NALM6 (cell line): ENCODE measurements around a stretch of chr1.

GRCh38 chr1:111967966-111968375, 21.5 kb downstream of the KCND3 start:
- PRO-cap: no peak

GRCh38 chr1:112063874-112064190, 74.4 kb upstream of the KCND3 start:
- PRO-cap: no peak

DNA sequence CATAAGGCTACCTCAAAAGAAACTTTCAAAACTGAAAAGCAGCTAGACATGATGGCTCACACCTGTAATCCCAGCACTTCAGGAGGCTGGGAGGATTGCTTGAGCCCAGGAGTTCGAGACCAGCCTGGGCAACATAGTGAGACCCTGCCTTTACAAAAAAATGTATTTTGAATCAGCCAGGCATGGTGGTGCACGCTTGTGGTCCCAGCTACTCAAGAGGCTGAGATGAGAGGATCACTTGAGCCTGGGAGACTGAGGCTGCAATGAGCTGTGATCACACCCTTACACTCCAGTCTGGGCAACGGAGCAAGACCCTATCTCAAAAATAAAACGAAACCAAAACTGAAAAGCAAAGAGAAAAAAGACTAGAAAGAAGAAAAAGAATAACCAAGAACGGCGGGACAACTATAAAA, 15.5 kb upstream of the WNT2B start:
- PRO-cap: no peak

GRCh38 chr1:112507839-112508459, 816 bp upstream of the WNT2B start:
- PRO-cap: unidirectional peak, plus-strand start at chr1:112508055

DNA sequence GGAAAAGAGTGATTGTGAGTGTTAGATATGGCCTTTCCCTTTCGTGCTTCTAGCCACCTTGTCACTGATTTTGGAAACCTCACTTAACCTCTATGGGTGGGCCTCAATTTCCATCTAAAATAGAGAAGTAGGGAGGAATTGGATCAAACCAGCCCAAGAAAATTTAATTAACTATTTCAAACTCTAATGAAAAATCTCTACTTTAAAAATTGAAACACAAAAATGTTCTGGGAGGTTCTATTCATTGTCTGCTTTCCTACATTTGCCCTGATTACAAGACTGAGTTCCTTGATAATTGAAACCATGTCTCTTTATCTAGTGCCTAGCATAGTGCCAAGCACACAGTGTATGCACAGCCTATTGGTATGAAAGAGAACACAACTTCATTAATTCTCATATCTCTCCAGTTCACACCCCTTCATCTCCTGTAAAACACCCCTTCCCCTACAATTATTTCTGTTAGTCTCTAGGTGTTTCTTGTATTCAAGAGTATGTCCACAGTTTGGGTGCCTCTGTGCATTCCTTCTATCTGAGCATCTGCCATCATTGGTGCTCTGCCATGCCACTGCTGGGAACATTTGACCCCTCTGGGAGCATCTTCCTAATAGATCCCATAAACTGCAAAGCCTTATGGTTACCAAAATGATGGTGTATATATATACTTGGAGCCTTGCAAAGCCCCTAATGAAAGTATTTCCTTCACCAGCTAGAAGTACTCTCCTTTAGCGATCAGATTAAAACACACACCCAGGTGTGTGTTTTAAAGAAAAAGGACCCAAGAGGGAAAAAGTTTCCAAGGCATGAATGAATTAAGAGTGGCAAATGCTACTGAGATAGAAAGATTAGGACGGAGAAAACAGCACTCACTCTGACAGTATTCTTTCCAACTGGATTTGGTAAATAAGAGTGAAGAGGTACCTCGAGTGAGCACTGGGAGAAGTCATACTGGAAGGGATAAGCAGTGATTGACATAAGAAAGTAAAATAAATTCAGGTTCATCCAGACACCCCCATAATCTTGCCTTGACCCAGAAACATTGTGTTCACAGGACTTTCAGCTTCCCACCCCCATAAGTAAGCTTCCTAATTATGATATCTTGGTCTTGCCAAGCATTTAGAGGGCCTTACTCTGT, 5.4 kb downstream of the CAPZA1 start:
- PRO-cap: no peak

GRCh38 chr1:112673521-112674077, 860 bp upstream of the MOV10 start:
- PRO-cap: no peak

- PRO-cap: no peak
These were observed 1.7 kb downstream of the MOV10 start for GRCh38 chr1:112676196-112676575.

DNA sequence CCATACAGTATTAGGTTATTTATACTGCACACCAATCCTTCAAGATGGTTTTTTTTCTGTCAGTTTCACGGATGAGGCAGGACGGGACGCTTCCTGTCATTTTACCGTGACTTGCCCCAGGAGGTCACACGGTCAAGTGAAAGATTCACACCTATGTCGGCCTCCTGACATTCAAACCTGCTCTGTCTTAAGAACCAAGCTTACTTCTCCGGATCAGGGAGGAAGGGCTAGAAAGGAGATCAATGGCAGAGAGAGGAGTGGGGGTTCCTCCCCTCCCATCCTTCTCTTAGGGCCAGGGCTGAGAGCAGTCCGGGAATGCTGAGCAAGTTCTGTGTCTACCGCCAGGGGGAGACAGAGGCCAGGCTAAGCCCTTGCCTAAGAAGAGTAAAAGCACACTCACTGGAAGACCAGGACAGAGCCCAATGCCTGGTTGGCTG, 992 bp upstream of the PPM1J start:
- PRO-cap: no peak

DNA sequence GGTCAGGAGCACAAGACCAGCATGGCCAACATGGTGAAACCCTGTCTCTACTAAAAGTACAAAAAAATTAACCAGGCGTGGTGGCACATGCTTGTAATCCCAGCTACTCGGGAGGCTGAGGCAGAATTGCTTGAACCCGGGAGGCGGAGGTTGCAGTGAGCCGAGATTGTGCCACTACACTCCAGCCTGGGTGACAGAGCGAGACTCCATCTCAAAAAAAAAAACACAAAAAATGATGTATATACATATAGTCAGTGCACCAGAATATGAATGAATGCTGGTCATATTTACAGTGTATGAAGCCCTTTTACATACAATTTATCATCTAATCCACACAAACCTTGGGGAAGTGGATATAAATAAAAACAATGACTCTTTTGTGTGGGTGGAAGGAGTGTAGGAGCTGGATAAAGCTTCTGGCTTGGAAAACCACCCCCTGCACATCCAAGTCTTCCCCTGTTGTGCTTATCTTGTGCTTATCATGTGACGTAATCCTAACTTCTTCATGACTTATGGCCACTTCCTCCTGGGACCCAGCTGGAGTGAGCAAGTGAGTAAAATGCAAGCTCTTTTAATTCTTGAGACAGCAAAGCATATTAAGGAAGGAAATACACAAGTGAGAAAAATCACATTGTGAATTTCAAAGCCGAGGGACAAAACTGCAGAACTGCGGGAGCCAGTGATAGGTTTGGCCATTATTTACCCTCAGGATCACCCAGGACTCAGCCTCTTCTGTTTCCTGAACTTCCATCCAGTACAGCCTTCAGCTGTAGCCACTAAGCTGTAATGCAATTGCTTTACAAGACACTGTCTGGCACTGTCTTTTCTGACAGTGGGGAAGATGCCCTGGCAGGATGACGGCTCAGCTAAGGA, 100.3 kb downstream of the TAFA3 start:
- PRO-cap: no peak

DNA sequence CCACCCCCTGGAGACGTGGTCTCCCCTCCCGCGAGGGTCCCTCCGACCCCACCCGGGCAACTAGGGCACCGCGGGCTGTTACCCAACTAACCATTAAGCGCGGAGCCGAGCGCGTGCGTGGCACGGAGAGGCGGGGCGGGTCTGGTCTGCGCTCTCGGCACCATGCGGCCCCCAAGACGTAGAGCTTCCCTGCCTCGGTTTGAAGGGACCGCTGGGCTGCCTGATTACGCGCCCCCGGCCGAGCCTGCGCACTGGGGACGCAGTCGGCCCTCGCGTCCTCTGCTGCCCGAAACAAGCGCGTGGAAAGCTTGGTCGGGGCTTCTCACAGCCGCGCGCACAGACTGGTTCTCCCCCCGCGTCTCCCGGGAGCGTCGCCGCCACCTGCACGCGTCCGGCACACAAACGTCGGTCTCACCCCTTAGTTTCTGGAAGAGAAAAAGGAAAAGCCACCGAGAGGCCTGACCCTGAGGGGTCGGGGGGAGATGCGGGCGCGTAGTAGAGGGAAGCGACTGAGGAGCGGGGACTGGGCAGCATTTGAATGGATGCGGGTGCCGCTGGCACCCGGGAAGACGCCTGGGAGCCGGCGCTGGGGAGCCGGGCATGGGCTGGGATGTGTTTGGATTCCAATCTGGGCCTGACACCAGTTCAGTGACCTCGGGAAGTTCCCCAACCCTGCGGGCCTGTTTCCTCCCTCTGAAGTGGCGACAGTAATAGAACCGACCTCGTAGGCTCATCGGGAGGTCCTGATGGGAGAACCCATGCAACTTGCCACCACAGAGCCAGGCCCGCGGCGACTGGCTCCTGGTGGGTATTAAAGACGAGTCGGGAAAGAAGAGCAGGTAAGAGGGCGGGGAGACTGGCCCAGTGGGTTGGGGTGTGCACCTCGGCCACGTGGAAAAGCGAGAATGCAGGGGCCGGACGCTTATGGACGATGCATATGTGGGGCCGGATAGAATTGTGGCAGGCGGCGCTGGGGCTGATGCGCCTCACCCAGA, 106.1 kb downstream of the SLC16A1 start:
- PRO-cap: no peak

GRCh38 chr1:112881752-112882140, 74.2 kb downstream of the SLC16A1 start:
- PRO-cap: no peak

- PRO-cap: no peak
These were observed 43.0 kb upstream of the SLC16A1 start for GRCh38 chr1:112998826-112999491.

- PRO-cap: bidirectional peak, plus-strand start at chr1:113072843, minus-strand start at chr1:113072700
These were observed 448 bp upstream of the LRIG2 start for GRCh38 chr1:113072563-113072936.

DNA sequence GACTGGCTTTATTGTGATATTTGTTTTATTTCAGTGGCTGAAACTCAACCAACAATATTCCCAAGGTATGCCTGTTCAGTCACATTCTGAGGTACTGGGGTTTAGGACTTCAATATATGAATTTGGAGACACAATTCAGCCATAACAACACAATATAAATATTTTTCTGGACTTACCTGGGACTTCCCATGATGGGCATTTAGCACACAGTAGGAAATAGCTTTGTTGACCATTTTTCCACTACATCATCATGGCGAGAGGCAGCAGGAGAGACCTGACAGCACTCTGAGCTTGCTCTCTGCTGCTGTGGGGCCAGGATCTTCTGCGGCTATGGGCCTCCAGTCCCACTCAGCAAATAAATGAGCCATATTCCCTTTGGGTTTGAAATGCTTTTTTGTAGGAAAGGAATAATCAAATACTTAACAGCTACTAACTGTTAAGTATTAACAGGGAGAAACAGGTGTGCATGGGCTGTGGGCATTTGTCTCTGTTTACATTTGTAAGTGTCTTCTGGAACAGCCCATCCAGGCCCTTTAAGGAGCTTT, 133.0 kb downstream of the LRIG2 start:
- PRO-cap: no peak

GRCh38 chr1:113444319-113445247, 54.3 kb downstream of the MAGI3 start:
- PRO-cap: no peak

DNA sequence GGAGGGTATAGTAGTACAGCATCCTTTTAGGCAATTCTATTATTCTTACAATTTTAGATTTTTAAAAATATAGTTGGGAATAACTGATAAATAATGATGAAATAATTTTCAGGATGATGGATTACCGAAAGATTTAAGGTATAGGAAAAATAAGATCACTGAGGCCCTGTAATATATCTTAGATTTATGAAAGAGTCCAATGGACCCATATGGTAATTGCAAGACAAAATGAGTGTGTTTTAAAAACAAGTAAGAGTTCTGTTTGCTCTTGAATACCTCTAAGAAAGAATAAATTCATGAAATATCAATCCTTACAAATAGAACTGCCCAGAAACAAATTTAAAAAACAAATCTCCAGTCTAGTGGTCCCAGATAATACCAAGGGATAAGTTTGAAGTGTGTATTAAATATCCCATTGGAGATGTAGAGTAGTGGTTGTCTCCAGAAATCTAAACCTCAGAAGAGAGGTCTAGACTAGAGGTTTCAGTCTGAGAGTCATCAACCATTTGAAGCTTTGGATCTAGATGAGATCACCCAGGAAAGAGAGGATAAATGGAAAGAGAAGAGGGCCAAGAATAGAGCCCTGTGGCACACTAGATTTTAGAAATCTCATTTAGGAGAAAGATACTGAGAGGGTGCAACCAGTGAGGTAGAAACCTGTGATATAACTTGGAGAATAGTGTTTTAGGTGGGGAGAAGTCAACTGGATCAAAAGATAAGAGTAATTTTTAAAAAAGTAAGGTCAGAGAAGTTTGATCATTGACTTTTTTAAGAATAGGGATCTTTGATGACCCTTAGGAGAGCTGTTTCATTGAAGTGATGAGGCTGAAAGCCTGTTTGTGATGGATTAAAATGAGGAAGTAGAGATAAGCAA, 72.7 kb downstream of the MAGI3 start:
- PRO-cap: no peak

GRCh38 chr1:113719426-113719971, 39.8 kb downstream of the PHTF1 start:
- PRO-cap: no peak

DNA sequence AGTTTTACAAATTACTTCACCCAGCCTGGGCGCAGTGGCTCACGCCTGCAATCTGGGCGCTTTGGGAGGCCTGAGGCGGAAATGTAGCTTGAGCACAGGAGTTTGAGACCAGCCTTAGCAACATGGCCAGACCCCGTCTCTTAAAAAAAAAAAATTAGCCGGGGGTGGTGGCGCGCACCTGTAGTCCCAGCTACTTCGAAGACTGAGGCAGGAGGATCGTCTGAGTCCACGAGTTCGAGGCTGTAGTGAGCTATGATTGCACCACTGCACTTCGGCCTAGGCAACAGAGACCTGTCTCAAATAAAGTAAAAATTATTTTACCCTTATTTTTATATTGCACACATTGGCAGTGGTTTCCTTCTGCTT, 1.2 kb upstream of the PHTF1 start:
- PRO-cap: no peak

- PRO-cap: no peak
These were observed 4.3 kb upstream of the PHTF1 start for GRCh38 chr1:113763532-113764004.

DNA sequence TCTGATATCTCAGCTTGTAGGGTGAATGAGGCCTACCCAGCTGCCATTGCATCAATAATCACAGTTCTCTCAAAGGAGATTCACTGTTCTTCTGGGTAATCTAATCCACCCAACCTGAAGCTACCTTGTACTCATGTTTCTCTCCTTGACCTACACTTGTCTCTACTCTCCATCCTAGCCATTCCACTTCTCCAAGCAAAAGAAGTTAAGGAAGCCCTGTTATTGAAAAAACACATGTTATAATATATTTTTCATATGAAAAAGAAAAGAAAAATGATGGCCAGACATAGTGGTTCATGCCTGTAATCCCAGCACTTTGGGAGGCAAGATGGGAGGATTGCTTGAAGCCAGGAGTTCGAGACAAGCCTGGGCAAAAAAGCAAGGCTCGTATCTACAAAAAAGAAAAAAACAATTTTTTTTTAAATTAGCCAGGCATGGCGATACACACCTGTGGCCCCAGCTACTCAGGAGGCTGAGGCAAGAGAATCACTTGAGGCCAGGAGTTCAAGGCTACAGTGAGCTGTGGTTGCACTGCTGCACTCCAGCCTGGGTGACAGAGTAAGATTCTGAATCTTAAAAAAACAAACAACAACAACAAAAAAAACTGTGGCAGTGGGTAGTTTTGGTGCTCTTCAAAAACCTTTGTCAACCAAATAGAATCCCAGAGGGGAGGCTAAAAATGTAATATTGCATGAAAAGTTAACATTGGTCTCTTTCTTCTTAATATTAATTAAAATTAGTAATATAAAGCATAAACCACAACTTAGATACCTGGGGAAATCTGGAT, 16.7 kb downstream of the BCL2L15 start:
- PRO-cap: unidirectional peak, plus-strand start at position 489 of the sequence